UCH-1 (cell line): ENCODE measurements around a stretch of chr6.

GRCh38 chr6:166951876-166953145, 4.0 kb downstream of the RNASET2 start:
- RRBS = no CpG with 5 or more reads among the region's 26 CpGs

GRCh38 chr6:167079720-167080266, 43.1 kb upstream of the CCR6 start:
- RRBS = no CpG with 5 or more reads among the region's 11 CpGs

DNA sequence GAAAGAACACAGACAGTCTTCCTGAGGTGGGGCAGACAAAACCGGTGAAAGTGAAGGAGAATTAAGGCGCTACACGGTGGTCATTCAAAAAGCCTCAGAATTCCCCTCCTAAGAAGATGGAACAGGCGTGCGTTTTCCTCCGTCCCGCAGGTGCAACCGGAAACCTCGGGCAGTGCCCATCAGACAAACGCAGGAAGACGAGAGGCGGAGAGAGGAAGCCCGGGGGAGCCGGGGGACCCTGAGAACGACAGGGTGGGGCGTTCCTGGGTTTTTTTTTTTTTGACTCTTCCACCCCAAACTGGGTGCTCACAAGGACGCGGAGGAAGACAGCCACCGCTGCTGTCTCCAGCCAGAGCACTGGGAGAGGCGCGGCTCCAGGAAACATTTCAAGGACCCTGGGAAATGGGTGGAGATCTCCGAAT, 25.4 kb downstream of the TTLL2 start:
- RRBS = 38% methylated on average over 3 of the region's 22 CpGs

DNA sequence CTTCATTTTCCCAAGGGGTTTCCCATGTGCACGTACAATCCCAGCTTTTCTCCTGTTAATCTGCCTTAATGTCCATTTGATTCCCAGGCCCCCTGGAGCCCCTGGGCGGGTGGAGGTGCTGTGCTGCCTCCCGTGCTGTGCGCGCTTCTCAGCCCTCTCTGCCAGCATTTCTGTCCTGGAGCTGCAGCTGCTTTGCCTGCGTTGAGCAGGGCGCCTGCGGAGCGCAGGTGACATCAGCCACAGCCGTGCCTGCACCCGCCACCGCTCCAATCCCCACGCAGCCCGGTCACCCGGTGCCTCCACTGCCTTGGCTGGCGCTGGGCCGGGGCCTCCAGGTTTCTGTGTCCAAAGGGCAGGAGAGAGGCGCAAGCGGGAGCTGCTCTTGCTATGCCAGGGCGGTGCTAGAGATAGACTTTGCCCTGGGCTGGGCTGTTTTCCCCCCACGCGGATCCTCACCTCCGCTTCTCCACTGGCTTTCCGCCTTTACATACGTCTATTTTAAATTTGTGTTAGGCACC, 96.4 kb downstream of the TTLL2 start:
- RRBS = no CpG with 5 or more reads among the region's 25 CpGs

DNA sequence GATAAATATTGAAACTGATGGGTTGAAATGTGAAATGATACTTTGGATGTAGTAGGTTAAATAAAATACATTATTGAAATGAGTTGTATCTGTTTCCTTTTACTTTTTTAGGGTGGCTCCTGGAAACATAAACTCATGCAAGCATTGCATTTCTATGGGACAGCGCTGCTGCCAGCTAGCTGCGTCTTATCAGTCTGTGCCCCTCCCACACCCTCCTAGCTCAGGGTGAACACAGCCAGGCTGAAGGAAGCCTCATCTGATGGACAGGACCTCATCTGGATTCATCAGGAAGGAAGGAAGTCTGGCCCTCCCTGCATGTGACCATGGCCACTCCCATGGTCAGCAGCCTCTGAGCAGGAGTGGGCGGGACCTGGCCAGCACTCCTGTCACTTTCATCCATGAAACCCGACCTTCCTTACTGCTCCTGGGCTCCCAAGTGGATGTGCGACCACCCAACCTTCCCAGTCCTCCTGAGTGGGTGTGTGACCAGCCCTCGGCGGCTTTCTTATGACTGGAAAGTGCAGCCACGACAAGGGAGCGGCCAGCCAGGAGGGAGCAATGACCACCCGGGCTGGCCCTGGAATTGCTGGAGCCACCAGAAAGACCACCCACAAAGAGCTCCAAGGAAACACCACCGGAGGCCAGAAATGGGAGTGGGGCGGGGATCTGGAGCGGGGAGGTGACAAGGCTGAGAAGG, 241.0 kb downstream of the TTLL2 start:
- RRBS = no CpG with 5 or more reads among the region's 13 CpGs

GRCh38 chr6:167682579-167683592, 143.8 kb upstream of the AFDN start:
- RRBS = no CpG with 5 or more reads among the region's 16 CpGs

DNA sequence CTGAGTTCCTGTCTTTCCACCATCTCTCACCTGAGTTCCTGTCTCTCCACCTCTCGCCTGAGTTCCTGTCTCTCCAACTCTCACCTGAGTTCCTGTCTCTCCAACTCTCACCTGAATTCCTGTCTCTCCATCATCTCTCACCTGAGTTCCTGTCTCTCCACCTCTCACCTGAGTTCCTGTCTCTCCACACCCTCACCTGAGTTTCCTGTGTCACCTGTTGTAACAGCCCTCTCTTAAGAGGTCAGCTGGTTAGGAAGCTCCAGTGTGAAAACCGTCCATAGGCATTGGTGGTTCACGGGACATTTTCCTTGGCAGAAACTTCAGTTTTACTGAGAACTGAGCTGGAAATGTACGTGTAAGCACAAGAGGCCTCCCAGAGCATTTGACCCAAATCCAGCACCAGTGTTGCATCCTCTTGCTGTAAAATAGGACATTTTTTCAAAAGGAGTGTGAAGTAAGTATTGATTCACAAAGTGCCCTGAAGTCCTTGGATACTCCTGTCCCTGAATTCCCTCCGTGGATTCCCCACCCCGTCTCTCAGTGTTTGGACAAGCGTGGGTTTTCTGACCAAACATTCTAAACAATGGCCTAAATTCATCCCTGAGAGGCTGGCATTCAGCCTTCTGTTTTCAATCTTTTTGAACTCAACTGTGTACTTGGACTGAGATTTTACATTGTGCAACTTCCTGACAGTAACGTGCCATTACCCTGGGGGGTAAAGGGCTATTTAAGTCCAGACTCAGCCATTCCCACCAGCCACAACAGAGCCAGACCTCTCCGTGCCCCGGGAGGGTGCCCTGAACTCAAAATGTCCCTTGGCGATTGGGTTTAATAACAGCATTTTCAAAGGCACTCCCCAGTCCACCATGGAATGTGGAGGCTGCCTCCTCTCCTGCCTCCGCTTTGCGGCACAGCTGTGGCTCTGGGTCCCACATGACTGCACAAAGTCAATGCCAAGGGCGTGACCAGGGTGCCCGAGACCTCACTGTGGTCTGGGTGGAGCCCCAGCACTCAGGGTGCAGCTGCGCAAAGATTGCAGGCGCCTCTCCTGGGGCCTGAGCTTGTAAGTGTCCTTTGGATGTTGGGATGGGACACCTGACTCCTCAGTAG, 92.8 kb upstream of the AFDN start:
- RRBS = no CpG with 5 or more reads among the region's 17 CpGs

DNA sequence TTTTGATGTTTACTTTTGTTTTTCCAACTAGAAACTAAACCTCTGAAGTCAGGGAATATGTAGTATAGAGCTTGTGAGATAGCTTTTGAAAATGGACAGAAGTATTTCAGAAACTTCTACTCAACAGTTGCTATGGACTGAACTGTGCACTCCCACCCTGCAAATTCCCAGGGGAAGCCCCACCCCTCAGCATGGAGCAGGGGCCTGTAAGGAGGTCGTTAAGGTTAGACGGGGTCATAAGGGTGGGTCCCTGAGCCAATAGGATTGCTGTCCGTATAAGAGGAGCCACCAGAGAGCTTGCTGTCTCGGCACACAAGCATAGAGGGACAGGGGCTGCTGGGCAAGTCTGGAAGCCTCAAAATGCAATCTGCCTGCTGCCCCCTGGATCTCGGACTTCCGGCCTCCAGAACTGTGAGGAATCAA, 37.4 kb upstream of the AFDN start:
- RRBS = no CpG with 5 or more reads among the region's 6 CpGs

- RRBS = no CpG with 5 or more reads among the region's 17 CpGs
These were observed 35.5 kb upstream of the AFDN start for GRCh38 chr6:167790816-167792088.

GRCh38 chr6:167864219-167865133, 37.8 kb downstream of the AFDN start:
- RRBS = no CpG with 5 or more reads among the region's 11 CpGs

- RRBS = no CpG with 5 or more reads among the region's 6 CpGs
These were observed 54.9 kb downstream of the AFDN start for GRCh38 chr6:167881182-167882489.

GRCh38 chr6:167889113-167889453, 62.4 kb downstream of the AFDN start:
- RRBS = no CpG with 5 or more reads among the region's 1 CpG

- RRBS = no CpG with 5 or more reads among the region's 11 CpGs
These were observed 80.2 kb downstream of the AFDN start for GRCh38 chr6:167906766-167907417.

- RRBS = no CpG with 5 or more reads among the region's 6 CpGs
These were observed 59.4 kb upstream of the KIF25 start for GRCh38 chr6:167937890-167938751.

- RRBS = no CpG with 5 or more reads among the region's 17 CpGs
These were observed 27.0 kb upstream of the KIF25 start for GRCh38 chr6:167970169-167971251.

GRCh38 chr6:167996413-167996748, 1.1 kb upstream of the KIF25 start:
- RRBS = 67% methylated on average over 7 of the region's 19 CpGs

DNA sequence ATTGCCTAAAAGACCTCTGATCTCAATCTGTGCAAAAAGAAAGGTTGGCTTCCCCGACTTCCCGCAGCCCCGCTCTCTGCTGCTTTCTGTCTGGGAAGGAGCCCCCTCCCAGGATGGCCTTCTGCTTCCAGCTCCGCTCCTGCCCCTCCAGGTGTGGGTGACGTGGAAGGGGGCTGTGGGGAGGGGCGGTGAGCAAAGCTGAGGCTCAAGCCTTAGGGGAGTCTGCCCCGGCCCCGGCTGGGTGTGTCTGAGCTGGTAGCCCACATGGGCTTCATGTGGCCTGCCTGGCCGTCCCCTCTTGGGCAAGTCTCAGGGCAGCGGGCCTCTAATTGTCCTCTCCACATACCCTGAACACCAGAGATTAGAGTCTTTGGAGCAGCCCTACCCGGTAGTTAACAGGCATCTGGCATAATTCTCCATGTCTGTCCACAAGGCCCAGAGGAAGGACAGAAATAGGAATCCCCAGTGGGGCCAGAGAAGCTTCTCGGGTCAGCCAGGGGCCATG, 24.3 kb downstream of the FRMD1 start:
- RRBS = no CpG with 5 or more reads among the region's 12 CpGs

DNA sequence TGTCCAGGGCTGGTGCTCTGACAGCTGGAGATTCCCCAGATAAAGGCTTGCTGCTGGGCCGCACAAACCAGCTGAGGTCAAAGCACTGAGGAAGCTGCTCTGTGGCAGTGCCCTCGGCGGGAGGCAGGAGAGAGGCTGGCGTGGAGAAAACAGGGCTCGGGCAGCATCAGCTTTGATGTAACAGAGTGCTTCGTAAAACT, 84.4 kb upstream of the FRMD1 start:
- RRBS = no CpG with 5 or more reads among the region's 6 CpGs

DNA sequence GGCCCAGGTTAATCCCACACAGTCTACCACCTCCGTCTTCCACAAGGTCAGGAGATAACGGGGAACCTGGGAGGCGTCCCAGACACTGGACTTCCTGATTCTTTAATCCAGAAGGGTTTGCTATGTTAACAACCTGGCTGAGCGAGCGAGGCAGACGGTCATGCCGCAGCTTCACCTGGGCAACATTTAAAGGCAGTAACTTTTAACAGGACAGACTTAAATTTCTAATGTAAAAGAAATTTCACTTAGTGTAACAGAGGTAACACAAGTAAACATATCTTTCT, 1.4 kb downstream of the DACT2 start:
- RRBS = no CpG with 5 or more reads among the region's 7 CpGs

GRCh38 chr6:168342611-168343180, 23.1 kb upstream of the DACT2 start:
- RRBS = no CpG with 5 or more reads among the region's 22 CpGs